Placental epithelial cell (primary cell): ENCODE results near the gene DMXL2.

DNA sequence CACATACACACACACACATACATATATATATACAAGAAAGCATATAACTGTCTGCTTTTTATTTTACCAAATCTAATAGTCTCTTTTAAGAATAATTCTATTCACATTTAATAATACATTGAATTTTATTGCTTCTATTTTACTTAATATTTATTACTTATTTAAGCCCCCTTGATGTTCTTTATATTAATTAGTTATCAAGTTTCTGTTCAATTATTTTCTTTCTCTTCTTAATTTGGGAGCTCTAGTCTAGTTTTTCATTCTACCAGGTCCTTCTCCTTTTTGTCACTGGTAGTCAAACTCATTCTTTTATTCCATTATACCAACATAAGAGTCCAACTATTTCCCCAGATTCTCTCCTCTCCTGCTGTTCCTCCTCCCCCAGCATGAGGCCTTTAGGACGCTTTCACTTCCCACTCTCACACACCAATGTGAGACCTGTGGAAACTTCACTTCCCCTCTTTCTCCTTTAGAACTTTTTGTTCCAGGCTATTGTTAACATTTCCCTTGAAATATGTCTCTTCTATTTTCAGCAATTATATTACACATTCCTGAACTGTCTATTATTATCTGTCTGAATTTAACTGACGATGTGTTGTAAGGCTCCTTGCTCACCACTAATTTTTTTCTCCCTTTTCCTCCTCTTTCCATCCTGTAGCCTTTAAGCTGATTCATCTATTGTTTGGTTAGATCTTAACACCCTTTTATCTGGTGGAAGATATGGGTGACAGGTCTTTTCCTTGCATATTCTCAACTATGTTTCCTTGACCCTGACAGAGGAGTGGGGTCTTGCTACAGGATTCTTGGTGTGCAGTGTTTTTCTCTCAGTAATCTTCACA, 6.2 kb downstream of the CYP19A1 start:
- CAGE, long polyA plus RNA, result no peak

- CAGE, long polyA plus RNA, result no peak
Observed at GRCh38 chr15:51622262-51623345, at the start of gene DMXL2. TSS of gene DMXL2 (minus strand) at chr15:51622771.

GRCh38 chr15:52071223-52071953, 41.2 kb downstream of the BCL2L10 start:
- CAGE, long polyA plus RNA, result no peak

DNA sequence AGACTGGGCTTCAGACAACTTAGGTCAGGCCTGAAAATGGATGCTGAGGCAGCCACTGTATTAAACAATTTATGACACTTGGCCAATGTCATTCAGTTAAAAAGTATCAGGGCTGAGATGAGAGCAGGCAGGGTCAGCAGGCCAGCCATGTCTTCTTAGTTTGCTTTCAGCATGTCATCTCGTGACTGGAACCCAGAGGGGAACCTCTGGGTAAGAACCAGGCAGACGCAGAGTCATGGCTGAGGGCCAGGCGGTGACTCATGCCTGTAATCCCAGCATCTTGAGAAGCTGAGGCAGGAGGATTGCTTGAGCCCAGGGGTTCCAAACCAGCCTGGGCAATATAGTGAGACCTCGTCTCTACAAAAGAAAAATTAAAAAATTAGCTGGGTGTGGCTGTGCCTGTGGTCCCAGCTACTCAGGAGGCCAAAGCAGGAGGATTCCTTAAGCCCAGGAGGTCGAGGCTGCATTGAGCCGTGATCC, 11.8 kb downstream of the BCL2L10 start:
- CAGE, long polyA plus RNA, result no peak

DNA sequence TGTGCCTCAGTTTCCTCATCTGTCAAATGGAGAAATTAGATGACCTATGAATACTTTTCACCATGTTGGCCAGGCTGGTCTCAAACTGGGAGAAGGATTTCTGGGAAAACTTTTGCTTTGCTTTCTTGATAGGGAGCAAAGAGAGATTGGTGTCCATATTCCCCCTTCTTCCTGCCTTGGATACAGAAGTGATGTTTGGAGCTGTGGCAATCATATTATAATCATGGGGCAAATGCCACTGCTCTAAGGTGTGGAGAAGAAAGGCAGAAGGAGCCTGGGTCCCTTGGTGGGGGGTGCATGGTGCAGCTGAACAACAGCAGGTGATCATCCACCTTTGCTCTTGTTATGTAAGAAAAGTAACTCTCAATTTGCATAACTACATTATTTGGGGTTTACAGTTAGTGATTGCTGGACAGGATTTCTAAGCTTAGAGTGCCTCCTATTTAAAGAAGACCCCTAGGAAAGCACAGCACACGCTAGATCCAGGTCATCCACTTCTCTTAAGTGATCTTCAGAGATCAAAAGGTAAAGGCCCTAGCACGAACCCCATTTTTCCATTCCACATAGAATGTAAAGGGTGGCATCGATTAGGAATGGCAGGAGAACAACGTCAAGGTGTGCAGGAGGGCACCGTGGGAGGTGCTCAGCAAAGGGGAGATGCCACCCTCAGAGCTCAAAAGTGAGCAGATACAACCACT, 12.8 kb downstream of the GNB5 start:
- CAGE, long polyA plus RNA, result no peak

DNA sequence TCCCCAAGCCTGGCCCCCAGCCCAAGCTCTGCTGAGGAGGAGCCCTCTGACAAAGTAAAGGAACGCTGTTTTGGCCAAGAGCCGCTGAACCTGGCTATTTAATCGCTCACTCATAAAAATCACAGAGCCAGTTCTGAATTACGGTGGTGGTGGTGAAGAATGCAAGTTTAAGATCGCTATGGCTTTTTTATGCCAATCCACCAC, 12.3 kb downstream of the GNB5 start:
- CAGE, long polyA plus RNA, result no peak

DNA sequence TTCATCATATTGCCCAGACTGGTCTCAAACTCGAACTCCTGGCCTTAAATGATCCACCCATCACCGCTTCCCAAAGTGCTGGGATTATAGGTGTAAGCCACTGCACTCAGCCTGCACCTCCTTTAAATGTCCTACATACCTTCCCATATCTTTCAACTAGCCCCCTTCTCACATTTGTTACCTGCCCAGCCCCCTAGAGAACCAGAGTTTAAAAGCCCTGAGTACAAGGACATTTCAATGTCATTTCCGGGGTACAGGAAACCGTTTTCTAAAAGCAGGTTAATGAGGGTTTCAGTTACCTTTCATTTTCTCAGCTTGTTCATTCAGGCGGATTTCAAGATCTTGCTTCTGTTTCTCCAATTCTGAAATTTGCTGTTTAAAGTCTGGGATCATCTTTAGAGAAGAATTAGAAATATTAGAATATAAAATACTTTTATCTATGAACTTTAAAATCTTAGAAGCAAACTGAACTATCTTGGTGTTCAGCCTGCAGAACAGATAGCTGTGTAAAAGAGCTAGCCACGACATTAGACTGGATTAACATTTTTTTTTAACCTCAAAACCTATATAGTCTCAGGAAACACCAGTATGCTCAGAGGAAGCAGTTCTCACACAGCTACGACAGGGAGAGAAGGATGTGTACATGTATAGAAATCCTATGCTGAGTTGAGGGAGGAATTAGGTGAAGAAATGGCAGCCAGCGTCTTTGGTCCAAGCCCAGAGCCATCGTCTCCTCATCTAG, 29.8 kb upstream of the GNB5 start:
- CAGE, long polyA plus RNA, result no peak

DNA sequence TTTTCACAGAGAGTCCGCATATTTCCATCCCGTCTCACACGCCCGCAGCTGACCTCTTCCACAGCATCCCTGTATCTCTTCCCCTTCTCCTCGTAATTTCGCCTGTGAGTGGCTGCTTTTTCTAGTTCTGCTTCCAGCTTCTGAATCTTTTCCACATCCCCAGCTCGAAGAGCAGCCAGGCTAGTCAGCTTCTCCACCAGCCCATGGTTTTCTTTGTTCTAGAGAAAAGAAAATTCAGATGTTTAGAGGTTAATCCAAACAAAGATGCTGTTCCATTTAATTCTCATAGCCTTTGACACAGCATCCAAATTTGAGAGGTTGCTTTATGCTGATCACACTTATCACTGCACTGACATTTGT, 46.2 kb upstream of the GNB5 start:
- CAGE, long polyA plus RNA, result no peak

DNA sequence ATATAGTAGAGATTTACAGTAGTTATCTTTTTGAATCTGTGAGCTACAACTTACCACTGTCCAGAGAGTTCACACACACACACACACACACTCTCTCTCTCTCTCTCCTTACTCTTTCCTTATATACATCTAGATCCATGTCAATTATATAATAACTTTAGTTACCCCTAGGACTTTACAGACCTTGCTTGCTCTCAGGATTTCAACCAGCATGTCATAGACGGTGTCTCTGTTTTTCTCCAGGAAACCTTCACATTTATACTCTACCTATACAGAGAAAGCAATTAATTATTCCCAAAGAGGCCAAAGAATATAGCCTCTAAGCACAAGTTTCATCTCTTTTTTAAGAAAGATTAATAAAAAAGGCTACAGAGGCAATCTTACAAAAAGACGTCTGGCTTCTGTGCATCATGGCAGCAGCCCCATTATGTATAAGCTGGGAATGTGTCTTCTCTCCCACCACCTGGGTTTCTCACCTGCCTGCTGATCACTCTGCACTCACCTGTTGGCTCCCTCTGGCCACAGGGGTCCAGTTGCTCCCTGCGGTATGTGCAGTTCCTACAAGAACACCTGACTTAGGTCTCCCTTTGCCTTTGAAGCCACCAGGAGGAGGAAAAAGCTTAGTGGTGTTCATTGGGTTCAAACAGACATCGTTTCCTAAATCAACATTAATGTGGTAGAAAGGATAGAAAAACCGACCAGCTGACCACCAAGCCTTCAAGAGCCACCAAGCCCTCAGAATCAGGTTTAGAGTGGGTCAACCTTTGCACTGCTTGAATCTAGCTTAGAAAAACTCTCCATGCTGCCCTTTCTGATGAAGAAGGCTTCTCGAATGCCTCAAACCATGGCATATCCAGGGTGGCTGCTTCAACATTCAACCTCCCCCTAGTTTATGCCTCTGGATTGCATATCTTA, 46.8 kb downstream of the MYO5C start:
- CAGE, long polyA plus RNA, result no peak

DNA sequence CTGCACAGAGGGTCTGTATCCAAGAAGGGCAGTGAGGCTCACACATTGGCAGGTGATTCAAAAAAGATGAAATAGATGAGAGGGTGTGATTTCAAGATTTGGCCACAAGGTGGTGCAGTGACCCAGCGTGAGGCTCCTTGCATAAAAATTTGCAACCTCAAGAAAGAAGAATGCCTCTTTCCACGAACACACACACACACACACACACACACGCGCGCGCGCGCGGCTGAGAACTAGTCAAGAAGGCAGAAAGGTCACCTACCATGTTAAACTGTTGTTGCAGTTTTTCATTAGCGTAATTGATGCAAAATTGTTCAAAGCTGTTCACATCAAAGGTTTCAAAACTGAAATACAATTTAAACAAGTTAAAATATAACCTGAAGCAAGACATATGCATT, 39.2 kb downstream of the MYO5C start:
- CAGE, long polyA plus RNA, result no peak

- CAGE, long polyA plus RNA, result no peak
Observed at GRCh38 chr15:52262324-52262910, 33.2 kb downstream of the MYO5C start.

GRCh38 chr15:52364353-52364936, 68.8 kb upstream of the MYO5C start:
- CAGE, long polyA plus RNA, result no peak

GRCh38 chr15:52529106-52529582, 464 bp upstream of the MYO5A start:
- CAGE, long polyA plus RNA, result no peak

DNA sequence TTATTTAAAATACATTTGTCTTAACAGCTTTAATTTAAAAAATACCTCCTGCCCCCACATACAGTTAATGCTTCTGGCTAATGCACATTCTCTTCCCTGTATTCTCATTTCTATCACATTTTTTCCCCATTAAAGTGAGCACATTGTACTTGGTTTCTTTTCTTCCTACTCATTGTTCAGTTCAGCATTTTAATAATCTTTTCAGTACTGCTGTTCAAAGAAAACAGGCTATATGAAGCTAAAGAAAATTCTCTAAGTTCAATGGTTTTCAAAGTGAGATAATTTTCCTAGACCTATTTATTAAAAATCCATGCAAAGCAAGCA, 27.8 kb downstream of the ATOSA start:
- CAGE, long polyA plus RNA, result no peak

GRCh38 chr15:52752884-52753339, 37.2 kb downstream of the ONECUT1 start:
- CAGE, long polyA plus RNA, result no peak

- CAGE, long polyA plus RNA, result no peak
Observed at GRCh38 chr15:52784584-52785325, 5.4 kb downstream of the ONECUT1 start.

- CAGE, long polyA plus RNA, result no peak
Observed at GRCh38 chr15:52788600-52789775, 1.1 kb downstream of the ONECUT1 start.

DNA sequence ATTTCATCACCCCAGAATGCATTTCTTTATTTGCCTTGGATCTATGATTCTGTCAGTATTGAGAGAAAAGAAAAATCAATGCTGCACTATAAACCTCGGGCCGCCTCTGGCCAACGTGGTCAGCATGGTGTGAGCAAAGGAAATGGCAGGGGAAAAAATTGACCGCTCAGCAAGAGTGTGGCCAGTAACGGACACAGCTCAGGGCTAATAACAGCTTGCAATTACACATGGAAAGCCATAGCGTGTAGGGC, 184.2 kb upstream of the ONECUT1 start:
- CAGE, long polyA plus RNA, result no peak

DNA sequence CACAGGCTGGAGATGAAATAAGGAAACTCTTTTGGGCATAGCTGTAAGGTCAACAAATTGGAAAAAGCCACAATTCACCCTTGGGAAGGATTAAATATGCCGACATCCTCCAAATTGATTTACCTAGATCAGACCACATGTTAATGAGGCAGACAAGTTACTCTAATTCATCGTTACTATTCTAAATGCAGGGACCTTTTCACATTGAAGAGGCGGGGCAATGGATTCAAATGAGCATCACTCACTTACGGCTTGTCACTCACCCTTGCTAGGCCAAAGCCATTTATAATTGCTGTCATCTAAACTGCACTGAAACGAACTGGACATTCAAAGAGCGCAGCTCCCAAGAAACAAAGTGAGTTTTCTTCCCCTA, 314.0 kb downstream of the WDR72 start:
- CAGE, long polyA plus RNA, result no peak

DNA sequence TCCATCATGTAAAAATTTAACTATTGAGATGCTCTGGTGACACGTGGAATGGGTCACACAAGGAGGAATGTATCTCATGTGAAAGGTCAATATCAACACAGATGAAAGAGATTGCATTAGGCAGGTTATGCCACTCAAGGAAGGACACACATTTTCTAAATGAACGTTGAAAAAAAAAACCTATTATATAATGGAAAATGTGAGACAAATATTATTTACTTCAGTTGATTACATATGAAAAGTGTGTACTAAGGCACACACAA, 304.2 kb downstream of the WDR72 start:
- CAGE, long polyA plus RNA, result no peak